ENCODE measurements around a stretch of chr1.

GRCh38 chr1:36232216-36233033 lies 8.2 kb downstream of the THRAP3 start:
- PRO-cap, result no peak
- RRBS, result no CpG with 5 or more reads among the region's 9 CpGs

- PRO-cap, result no peak
- RRBS, result no CpG with 5 or more reads among the region's 12 CpGs
Measured at GRCh38 chr1:36243188-36243766, 19.0 kb downstream of the THRAP3 start.

DNA sequence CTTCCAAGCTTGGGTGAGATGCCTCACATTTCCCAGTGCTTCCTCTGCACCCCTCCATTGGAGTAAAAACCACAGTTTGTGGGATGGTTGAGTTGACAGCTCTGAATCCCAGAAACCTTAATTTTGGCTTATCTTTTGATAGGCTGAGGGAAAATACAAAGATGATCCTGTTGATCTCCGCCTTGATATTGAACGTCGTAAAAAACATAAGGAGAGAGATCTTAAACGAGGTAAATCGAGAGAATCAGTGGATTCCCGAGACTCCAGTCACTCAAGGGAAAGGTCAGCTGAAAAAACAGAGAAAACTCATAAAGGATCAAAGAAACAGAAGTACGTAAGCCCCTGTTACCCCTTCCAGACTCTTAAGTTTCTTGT lies 9.7 kb upstream of the SH3D21 start:
- PRO-cap, result no peak
- RRBS, result no CpG with 5 or more reads among the region's 7 CpGs

GRCh38 chr1:36323944-36324754 lies 704 bp upstream of the EVA1B start:
- PRO-cap, result no peak
- RRBS, result no CpG with 5 or more reads among the region's 21 CpGs

- PRO-cap, result no peak
- RRBS, result no CpG with 5 or more reads among the region's 5 CpGs
Measured at GRCh38 chr1:36361193-36361485, 24.6 kb downstream of the STK40 start.

- PRO-cap, result no peak
- RRBS, result no CpG with 5 or more reads among the region's 11 CpGs
Measured at GRCh38 chr1:36369879-36370693, 15.6 kb downstream of the STK40 start.

DNA sequence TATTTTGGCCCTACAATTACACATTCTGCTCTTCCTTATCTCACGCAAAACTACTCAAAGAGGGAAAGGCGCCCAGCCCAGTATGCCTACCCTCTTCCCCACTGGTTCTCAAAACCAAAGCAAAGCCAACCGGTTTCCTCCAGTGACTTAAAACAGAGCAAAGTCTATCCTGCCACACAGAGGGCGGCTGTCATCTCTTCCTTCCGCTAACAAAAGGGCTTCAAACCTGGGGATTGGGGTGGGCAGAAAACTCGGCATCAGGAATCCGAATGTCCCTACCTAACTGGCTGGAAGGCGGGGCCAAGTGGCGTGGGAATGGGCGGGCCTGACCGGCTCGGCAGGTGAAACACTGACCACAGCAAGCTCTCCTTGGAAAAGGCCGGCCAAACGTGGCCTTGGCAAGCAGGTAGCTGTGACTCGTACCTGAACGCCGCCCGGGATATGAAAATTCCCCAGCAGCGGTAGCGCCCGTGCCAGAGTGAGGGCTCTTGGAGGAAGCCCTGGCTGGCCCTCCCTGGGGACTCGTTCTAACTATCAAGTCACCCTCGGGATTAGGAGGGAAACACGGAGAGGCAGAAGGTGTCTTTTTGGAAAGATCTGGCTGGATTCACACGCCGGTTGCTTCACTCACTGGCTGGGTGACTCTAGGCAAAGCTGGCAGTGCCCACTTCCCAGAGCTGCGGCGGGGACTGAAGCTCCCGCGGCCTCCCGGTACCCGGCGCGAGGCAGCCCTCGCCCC lies 746 bp downstream of the STK40 start:
- PRO-cap, result bidirectional peak, plus-strand start at position 155 of the sequence, minus-strand start outside the sequence; bidirectional peak, plus-strand start outside the sequence, minus-strand start at position 691 of the sequence
- RRBS, result under 1% methylated on average over 14 of the region's 35 CpGs

GRCh38 chr1:37152395-37152982 lies 118.2 kb upstream of the GRIK3 start:
- PRO-cap, result no peak
- RRBS, result no CpG with 5 or more reads among the region's 6 CpGs

DNA sequence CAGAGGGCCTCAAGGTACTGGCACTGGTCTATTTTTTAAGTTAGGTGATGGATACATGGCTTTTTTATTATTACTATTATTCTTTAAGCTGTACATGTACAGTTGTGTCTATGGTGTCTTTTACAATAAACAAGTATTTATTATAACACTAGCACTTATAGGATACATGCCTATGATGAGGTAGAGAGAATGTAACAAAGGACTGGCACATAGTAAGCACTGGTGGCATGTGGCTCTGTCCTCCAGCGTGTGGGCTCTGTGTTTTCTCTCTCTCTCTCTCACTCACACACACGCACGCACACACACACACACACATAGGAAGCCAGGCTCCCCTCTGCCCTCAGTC lies 1.2 kb upstream of the ZC3H12A start:
- PRO-cap, result no peak
- RRBS, result no CpG with 5 or more reads among the region's 3 CpGs

GRCh38 chr1:37497979-37498238 lies 16.7 kb downstream of the MEAF6 start:
- PRO-cap, result no peak
- RRBS, result no CpG with 5 or more reads among the region's 1 CpG

DNA sequence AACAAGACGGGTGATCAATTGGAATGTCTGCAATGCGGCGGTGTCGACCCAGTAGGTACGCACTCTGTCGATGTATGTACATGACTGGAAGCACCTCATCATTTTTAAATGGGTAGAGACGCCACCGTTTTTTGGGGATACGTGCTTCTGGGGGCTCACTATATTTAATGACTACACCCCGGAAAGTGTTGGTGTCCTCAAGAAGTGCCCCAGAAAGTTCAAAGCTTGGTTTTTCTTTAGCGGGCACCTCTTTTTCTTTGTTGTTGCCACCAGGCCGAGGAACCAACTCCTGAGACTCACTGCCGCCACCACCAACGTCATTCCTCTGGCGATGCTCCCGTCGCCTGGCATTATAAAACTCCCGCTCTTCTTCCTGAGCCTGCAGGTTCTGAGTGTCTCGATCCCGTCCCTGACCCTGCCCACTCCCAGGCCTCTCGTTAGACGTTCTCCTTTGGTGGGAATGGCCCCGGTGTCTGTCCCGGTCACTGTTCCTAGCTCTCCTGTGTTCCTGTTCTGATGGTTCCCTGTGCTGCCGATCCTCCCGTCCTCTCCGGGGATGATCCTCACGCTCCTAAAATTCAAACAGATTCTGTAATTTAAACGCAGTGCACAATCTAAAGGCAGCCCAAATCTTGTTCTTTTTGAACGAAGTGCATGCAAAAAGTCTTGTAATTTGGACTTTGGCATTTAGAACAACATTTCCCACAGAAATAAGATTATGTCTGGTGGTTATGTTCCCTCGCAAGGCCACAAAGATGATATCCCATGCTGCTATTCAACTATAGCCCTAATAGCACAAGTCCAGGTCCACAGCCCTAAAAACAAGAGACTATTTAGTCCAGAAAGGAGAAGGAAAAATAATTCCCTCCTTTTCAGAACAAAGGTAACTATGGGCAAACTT lies 13.7 kb downstream of the SNIP1 start:
- PRO-cap, result no peak
- RRBS, result 97% methylated on average over 4 of the region's 31 CpGs

DNA sequence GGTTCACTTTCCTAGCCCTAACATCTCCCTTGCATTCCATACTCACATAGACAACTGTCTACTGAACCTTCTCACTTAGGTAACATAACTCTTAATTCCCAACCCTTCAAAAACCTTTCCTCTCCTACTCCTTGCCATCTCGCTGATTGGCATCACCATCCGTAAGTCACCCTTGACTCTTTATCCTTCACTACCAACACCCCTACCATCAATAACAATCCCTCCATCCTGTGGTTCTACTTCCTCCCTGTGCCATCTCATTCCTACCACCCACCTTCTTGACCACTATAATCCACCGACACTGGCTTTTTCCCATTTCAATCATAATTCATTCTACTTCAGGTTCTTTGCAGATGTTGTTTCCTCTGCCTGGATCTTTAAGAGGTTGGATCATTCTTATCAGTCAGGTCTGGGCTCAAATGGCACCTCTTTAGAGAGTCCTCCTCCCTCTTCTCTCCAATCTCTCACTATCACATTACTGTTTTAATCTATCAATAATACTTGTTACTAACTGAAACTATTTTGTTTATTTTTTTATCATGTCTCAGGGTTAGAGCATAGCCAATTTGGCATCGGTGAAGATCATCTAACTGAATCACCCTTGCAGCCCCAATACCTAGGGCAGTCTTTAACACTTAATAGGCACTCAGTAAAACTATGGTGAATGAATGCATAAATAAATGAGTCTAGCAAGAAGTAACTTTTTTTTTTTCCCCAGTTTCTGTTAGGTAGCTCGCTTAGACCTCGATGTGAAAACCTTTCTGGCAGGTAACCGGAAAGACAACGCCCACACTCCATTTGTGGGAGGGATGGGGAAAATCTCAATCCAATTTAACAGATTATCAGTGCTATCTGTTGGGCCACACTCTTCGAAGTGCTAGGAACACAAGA lies 962 bp downstream of the SNIP1 start:
- PRO-cap, result no peak
- RRBS, result no CpG with 5 or more reads among the region's 9 CpGs

DNA sequence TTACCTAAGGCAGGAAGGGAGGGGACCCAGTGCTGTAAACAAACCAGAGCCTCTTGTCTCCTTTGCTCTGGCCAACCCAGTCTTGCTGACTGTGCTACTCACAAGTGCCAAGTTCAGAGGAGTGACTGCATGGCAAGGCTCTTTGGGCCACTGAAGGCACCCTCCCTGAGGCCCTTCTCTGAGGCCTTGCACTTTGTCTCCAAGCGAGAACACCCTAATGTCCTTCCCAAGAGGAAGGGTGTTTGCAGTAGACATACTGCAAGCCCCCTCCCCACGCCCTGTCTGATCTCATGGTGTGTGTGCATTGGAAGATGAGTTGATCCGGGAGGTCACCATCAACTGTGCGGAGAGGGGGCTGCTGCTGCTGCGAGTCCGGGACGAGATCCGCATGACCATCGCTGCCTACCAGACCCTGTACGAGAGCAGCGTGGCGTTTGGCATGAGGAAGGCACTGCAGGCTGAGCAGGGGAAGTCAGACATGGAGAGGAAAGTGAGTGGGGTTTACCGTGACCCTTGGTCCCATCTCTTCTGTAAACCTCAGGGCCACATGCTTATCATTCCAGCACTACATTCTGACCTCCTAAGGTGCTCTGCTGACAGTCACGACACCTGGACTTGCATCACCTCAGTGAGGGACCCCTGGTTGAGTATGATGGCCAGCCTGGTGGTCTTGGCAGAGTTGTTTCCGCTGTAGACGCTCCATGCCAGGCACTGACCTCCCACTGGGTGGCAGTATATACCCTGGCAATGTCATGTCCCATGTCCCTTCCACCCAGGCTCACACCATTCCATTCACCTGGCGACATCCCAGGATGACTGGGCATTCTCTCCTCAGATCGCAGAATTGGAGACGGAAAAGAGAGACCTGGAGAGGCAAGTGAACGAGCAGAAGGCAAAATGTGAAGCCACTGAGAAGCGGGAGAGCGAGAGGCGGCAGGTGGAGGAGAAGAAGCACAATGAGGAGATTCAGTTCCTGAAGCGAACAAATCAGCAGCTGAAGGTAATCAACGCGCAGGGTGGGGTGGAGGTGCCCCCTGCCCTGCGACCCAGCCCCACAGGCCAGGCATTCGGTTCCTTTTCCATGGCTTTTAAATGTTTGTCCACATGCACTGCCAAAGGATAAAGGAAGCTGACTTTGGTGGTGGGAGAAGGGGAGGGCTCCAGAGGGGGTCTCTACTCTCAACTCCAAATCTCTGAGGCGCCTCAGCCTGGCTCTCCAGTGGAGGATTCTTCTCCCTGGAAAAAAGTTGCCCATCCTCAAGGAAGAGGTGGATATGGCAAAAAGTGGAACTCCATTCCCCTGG lies 5.0 kb downstream of the DNALI1 start:
- PRO-cap, result no peak
- RRBS, result 96% methylated on average over 4 of the region's 29 CpGs

- PRO-cap, result no peak
- RRBS, result no CpG with 5 or more reads among the region's 2 CpGs
Measured at GRCh38 chr1:37697512-37698084, 5.3 kb downstream of the CDCA8 start.

DNA sequence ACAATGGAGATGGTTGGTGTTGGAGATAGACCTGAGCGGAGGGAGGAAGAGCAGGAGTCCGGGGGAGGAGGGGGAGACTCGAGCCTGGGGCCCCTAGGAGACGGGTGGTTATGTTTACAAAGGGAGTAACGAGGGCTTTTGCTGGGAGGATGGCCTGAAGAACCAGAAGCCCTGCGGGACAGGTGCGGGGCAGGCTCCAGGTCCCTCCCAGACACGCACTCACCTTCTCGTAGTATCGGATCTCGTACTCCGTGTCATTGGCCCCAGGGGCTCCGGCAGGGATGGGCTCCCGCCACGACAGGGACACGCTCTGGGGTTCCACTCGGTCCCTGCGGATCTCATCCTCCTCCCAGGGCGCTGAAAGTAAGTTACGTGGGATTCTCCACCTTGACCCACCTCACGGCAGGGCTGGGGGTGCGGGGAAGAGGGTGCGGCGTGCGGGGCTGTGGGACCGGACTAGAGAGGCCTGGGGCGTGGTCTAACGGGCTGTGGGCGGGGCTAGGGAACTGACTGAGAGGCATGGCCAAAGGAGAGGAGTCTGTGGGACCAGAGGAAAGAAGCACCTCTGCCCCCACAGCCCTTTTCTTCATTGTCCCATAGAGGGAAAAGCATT lies 29.8 kb downstream of the EPHA10 start:
- PRO-cap, result no peak
- RRBS, result no CpG with 5 or more reads among the region's 29 CpGs

- PRO-cap, result no peak
- RRBS, result no CpG with 5 or more reads among the region's 5 CpGs
Measured at GRCh38 chr1:37844170-37844748, 15.1 kb downstream of the MTF1 start.

- PRO-cap, result no peak
- RRBS, result 3% methylated on average over 5 of the region's 16 CpGs
Measured at GRCh38 chr1:37858933-37859337, 457 bp downstream of the MTF1 start.

DNA sequence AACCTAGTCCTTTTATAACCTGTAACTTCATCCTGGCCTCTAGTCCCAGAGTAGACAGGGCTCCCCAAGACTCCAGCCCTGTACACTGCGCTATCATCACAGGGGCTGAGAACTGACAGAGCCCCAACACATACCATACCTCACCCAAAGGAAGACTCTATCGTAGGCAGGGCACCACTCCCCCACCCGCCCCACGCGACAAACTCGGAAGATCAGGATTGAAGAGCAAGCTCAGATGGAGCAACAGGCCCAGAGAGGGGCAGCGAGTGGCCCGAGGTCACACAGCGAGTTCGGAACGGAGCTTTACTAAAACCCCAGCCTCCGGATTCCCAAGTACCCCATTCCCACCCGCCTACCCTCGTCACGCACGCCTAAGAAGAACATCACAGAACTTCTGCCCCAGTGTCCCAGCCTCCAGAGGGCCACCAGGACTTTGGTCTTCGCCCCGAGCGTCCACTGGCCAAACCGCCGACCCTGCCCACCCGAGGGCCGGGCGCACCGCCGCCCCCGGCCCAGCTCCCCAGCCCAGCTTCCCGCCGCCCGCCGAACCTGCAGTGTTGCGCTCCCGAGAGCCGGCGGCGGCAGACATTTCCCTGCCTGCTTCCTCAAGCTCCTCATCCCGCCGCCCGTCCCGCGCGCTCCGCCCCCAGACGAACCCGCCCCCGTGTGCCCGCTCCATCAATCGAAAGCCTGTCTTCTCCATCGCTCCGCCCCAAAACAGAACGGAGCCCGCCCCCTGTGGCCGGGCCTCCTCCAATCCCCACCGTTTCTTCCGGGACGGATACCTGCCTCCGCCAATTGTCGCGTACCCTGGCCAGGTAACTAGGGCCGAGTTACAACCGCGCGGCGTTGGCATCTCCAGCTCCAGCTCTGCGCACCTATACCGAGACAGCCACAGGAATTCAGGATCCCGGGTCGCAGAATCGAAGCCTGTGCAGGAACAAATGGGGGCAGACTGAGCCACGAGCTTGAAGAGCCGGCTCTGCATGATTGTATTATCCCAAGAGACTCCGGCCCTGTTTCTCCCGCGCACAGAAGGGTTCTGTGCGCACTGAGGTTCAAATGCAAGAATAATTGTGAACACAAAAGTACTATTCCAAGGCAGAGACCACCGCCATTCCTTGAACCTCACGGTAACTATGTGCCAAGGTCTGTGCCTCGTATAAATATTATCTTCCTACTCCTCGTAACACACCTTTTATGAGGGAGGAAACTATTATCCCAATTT lies 15.3 kb downstream of the INPP5B start:
- PRO-cap, result bidirectional peak, plus-strand start at position 817 of the sequence, minus-strand start at position 616 of the sequence
- RRBS, result 1% methylated on average over 5 of the region's 79 CpGs

- PRO-cap, result bidirectional peak, plus-strand start at chr1:37999770, minus-strand start at chr1:37999639
- RRBS, result no CpG with 5 or more reads among the region's 15 CpGs
Measured at GRCh38 chr1:37999135-38000252, 5.8 kb downstream of the FHL3 start.

- PRO-cap, result no peak
- RRBS, result no CpG with 5 or more reads among the region's 5 CpGs
Measured at GRCh38 chr1:38003975-38004393, 1.3 kb downstream of the FHL3 start.